SK-MEL-5 (cell line): ENCODE measurements around the genes KCNA2 and CD53.

DNA sequence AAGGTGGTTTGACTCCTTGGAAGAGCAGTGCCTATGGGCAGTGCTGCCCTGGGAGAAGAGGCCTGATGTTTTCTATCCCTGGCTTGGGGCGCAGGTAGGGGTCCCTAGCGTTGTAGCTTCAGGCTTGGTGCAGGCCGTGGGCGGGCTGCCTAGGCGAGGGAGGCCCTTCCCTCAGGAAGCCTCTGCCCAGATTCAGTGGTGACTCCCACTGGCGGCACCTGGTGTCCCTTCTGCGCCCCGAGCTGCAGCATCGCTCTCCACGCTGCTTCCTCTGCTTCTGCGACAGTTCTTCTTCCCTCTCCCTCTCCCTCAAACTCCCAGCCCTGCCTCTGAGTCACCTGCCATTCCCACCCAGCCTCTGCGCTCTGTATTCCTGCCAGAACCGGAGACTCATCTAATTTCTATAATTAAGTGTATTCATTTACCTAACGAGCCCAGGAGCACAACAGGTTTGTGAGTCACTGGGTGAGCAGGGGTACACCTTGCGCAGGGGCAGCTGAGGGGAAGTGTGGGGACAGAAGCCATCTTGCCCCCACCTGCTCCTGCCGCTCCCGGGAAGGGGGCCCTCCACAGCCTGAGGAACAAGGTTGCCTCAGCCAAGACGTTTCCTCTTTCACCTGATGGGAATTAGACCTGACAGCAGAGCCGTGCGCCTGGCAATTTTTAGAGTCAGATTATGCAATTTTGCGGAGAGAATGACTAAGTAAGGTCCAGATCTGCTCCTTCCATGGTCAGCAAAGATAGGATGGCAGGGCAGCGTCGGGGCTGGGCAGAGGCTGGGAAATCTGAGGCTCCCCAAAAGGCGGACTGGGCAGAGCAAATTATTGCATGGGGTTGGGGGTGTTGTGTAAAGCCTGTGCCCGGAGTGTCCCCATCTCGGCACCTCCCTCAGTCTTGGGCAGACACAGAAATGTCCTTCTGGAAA, 19.4 kb downstream of the KCNC4 start:
RAMPAGE:
- cytosol, long total RNA, result no peak
- long total RNA, result no peak
- nucleus, long total RNA, result no peak

DNA sequence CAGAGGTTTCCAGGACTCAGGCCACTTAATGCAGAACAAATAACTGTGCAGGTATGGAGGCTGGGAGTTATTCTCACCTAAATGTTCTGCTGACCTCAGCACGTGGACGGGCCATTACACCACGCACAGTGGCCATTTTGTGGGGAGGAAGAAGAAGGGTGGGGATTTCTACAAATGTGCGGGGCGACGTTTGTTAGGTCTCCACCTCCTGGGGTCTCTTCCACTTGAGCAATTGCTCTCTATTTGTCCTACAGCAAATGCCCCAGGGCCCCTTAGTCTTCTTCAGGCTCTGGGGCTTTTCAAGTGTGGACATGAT, 24.9 kb downstream of the PROK1 start:
RAMPAGE:
- cytosol, long total RNA, result no peak
- long total RNA, result no peak
- nucleus, long total RNA, result no peak

RAMPAGE:
- cytosol, long total RNA, result no peak
- long total RNA, result no peak
- nucleus, long total RNA, result no peak
These were observed at the start of gene KCNA2 for GRCh38 chr1:110605772-110606955. TSS of gene KCNA2 (minus strand) at chr1:110606358.

DNA sequence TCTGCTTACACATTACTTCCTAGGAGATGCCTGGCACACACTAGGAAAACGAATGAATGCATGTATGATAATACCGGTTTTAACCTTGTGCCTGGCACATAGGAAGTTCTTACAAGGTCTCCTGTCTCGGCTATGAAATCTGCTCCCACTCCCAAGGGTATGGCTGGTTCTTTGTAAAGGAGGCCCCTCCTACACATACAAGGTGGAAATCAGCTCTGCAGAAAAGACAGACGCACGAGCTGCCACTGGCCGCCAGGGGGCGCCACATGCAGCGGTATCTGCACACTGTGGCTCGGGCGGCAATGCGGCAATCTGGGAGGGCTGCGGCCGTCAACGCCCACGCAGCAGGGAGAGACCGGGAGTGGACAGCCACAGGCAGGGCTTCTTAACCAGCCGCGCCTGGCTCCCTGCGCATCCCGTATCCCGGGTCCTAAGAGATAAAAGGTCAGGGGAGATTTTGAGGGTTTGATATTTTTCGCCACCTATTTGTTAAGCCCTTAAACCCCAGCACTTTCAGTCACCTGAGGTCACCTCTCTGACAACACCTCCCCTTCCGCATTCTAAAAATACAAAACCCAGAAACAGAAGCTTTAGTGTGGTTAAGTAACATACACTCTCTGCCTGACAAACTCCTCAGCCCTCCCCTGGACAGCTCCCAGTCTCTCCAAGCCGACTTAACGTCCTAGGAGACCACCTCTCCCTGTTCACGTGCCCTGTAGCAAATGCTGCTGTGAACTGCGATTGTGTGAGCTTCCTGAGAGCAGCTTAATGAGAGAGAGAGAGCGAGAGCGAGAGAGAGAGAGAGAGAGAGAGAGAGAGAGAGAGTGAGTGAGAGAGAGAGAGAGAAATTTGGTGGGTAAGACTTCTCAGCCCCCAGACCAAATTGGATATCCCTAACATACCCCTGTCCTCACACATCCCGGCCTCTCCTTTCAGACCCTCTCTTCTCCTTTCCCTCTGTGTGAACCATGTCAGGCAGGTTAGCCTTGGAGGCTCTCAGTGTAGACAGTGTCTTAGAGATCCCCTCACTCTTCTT, 13.4 kb upstream of the KCNA2 start:
RAMPAGE:
- cytosol, long total RNA, result no peak
- long total RNA, result no peak
- nucleus, long total RNA, result no peak

RAMPAGE:
- cytosol, long total RNA, result no peak
- long total RNA, result no peak
- nucleus, long total RNA, result no peak
These were observed 6.2 kb downstream of the KCNA3 start for GRCh38 chr1:110668424-110669007.

DNA sequence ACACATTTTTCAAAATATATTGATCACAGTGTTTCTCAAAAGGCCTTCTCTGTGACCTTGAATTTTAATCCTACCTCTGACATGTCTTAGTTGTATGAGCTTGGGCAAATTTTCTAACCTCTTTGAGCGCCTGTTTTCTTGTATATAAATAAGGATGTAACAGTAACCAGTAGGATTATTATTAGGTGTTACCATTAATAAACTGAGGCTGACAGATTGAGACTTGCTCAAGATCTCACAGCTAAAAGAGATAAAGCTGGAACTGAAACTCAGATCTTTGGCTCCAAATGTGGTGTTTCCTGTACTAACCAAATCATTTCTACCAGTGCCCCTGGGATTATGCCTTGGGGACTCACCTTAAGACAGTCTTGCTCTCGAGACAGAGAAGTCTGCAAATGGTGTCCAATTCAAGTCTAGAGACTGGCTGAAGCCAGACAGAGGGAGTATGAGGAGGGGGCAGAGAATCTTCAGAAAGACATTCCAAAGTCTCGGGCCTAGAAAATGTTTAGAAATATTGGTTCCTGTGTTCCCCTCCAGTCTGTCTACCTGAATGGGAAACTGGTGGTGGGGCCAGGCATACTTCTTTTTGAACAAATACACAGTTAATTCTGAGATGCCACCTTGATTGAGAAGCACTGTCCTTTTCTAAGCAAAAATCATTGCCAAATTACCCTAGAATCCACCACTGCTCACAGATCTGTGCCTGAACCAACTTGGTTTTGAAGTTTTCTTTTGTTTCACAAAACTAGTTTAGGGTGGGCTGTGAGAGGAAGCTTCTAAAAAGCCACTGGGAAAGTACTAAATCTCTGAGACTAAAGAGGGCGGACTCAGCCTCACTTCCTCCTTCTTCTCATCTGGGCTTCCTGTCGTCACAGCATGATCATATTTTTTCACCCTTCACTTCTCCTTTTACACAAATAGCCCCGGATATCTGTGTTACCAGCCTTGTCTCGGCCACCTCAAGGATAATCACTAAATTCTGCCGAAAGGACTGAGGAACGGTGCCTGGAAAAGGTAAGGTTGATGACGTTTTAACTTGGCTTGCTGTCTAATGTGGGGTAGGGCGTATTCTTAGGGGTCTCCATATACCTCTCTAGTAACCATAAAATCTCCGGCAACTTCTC, at the start of gene CD53:
Gene CD53, plus strand, starts transcription at position 914 of the 1,124 bp plus-strand sequence.
RAMPAGE:
- cytosol, long total RNA, result no peak
- long total RNA, result no peak
- nucleus, long total RNA, result no peak

DNA sequence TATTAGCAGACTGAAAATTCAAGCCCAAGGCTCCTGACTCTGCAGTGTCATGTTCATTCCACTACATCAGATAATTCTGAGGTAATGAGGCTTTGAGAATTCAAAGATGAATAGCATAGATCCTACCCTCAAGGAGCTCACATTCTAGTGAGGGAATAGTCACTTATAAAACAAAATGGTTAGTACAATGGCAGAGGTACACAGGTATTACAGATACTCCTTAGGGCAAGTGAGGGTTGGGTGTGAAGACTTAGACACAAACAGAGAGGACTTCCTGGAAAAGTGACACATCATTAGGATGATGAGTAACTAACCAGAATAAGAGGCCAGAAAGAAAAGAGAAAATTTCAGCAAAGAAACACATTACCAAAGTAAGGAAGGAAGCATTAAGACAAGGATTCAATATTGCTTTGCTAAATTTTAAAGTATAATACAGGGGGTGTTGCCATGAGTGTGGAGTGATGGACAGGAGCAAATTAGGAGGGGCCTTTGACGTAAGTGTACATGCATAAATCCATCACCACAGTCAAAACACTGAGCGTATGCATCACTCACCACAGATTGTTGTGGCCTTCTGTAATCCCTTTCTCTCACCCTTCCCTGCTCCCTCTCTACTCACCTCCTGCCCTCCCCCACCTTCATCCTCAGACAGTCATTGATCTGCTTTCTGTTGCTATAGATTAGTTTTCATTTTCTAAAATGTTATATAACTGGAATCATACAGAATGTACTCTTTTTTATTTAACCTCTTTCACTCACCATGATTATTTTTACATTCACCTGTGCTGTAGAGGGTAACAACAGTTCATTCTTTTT, 7.9 kb downstream of the CD53 start:
RAMPAGE:
- cytosol, long total RNA, result no peak
- long total RNA, result no peak
- nucleus, long total RNA, result no peak

GRCh38 chr1:110897383-110898085, 24.6 kb downstream of the CD53 start:
RAMPAGE:
- cytosol, long total RNA, result no peak
- long total RNA, result no peak
- nucleus, long total RNA, result no peak

DNA sequence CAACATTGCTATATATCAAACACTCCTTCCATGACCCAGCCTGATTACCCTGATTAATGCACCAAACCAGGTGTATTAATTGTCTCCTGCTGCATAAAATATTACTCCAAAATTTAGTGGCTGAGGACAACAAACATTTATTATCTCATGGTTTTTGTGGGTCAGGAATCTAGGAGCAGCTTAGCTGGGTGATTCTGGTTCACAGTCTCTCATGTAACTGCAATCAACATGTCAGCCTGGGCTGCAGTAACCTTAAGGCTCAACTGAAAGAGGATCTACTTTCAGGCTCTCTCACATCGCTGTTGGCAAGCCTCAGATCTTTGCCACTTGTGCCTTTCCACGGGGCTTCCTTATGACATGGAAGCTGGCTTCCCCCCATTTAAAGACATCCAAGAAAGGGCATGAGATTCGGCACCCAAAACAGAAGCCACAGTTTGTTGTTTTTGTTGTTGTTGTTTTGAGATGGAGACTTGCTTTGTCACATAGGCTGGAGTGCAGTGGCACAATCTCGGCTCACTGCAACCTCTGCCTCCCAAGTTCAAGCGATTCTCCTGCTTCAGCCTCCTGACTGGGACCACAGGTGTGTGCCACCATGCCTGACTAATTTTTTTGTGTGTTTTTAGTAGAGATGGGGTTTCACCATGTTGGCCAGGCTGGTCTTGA, 27.1 kb downstream of the CD53 start:
RAMPAGE:
- cytosol, long total RNA, result no peak
- long total RNA, result no peak
- nucleus, long total RNA, result no peak

DNA sequence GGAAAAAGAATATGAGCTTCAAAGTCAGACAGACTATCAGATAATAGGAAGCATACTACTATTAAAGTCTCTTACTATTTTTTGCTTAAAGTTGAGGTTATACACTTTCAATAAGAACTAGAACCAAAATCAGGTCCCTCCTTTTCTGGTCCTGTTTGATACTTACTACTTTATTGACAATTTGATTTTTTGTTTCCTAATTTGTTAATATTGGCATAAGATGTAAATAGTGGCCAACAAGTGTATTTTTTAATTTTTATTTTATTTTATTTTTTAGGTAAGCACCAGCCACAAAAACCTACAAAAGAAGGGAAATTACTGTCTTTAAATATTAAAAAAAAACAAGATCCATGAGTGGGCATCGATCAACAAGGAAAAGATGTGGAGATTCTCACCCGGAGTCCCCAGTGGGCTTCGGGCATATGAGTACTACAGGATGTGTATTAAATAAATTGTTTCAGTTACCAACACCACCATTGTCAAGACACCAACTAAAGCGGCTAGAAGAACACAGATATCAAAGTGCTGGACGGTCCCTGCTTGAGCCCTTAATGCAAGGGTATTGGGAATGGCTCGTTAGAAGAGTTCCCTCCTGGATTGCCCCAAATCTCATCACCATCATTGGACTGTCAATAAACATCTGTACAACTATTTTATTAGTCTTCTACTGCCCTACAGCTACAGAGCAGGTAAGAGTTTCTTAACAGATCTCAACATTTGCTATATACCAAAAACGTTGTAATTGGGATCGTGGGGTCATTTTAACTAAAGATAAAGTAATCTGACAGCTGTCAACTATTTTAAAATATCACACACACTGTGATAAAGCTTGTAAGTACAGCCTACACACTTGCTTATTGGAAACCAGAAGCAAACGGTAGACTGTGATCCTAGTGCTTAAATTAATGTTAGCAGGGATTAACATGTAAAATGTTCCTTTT, 7.6 kb downstream of the CEPT1 start:
RAMPAGE:
- cytosol, long total RNA, result no peak
- long total RNA, result no peak
- nucleus, long total RNA, result no peak

DNA sequence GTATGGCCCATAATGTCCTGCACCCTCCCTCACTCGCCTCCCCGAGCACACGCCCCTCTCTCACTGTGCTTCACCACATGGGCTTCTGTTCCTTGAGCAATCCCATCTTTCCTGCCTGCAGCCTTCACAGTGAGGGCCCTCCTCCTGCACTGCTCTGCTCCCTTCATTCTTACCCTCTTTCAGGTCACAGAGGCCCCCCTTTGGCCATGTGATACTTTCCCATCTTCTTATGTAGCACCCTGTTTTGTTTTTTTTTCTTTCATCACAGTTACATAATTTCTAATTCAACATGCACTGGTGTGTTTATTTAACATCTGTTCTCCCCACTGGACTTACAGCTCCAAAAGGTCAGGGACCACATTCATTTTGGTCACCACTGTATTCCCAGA, 5.6 kb downstream of the DENND2D start:
RAMPAGE:
- cytosol, long total RNA, result no peak
- long total RNA, result no peak
- nucleus, long total RNA, result no peak

DNA sequence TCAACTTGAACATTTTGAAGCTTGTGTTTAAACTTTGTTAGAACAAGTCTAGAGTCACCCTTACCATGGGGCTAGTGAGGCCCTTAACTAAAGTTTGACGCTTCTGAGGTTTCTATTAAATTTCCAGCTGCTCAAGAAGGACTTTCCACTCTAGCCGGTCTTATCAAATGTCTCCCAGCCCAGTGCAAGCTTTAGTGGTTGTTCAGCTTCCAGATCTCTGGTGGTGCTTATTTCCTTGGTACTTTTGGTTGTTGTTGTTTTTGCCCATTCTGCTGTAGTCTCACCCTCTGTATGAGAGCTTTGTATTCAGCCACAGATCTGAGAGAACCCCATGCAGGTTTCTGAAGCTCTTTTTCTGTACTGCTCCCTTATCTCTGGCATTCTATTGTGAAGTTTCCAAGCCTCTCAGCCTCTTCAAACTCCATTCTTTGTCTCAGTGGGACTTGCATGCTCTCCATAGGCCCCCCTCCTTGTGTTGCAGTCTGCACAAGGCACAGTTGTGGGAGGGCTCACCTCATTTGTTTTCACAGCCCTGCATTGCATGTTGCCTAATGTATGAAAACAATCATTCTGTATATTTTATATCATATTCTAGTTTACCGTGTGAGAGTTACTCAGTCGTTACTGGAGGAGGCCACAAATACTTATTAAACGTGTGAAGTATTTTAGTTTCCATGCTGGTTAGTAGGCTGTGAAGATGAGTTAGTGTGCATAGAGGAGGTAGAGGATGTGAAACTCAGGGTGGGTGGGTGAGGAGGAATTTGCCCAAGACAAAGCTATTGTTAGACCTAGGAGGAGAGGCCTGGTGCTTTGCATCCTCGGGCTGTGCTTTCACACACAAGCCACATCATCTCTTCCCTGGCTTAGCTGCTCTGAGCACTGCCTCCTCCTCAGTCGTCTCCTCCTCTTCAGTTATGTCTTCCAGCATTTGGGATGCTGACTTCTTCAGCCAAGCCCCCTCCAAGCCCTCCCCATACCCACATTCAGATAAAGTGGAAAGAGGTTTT, 8.0 kb upstream of the CHI3L2 start:
RAMPAGE:
- cytosol, long total RNA, result no peak
- long total RNA, result no peak
- nucleus, long total RNA, result no peak

DNA sequence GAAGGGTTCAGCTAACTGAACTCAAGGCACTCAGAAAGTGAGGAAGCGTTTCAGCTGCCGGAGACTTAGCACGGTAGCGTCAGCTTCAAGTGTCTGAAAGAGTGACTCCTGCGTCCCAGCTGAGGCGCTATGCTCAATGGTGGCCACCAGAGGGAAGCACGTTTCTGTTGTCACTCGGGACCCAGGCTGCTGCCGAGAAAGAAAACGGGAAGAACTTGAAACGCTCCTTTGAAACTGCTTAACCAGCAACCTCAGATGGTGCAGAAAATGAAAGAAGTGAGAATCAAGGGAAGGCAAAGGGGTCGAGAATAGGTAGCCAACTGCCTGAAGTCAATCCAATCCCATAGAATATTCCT, 4.8 kb upstream of the ADORA3 start:
RAMPAGE:
- cytosol, long total RNA, result no peak
- long total RNA, result no peak
- nucleus, long total RNA, result no peak

DNA sequence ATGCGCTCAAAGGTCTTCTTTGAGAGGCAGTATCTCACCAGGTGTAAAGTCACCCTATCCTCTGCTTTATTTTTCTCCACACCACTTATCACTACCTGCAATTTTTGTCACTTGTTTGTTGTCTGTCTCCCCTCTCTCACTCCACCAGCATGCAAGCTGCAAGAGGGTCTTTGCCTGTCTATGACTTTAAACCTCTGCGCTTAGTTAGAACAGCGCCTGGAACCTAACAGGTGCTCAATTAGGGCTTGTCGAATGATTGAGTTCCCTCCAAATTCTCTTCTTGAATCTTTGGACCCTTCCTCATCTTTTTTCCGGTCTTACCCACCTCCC, 375 bp upstream of the RAP1A start:
RAMPAGE:
- cytosol, long total RNA, result no peak
- long total RNA, result no peak
- nucleus, long total RNA, result no peak

GRCh38 chr1:111624377-111624817, 4.8 kb downstream of the RAP1A start:
RAMPAGE:
- cytosol, long total RNA, result no peak
- long total RNA, result no peak
- nucleus, long total RNA, result no peak

RAMPAGE:
- cytosol, long total RNA, result no peak
- long total RNA, result no peak
- nucleus, long total RNA, result no peak
These were observed 45.4 kb downstream of the DDX20 start for GRCh38 chr1:111801012-111801609.

RAMPAGE:
- cytosol, long total RNA, result no peak
- long total RNA, result no peak
- nucleus, long total RNA, result no peak
These were observed 3.1 kb upstream of the KCND3 start for GRCh38 chr1:111992465-111993012.

DNA sequence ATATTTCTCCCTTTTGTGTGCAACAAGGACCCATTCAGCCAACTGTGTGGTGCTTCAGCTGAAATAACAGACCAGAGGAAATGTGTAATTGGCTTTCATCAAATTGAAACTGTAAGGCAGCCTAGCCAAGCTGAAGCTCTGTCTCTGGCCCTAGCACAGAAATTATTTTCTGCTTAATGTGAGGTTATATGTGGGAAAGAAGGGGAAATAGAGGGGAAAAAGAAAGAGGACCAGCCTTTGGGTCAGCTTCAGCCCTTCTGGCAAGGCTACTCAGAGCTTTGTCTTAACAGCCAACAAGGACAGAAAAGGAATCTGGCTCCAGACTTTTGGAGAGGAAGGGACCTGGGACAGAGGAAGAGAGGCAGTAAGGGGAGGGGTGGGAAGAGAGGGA, 7.4 kb upstream of the CTTNBP2NL start:
RAMPAGE:
- cytosol, long total RNA, result no peak
- long total RNA, result no peak
- nucleus, long total RNA, result no peak

DNA sequence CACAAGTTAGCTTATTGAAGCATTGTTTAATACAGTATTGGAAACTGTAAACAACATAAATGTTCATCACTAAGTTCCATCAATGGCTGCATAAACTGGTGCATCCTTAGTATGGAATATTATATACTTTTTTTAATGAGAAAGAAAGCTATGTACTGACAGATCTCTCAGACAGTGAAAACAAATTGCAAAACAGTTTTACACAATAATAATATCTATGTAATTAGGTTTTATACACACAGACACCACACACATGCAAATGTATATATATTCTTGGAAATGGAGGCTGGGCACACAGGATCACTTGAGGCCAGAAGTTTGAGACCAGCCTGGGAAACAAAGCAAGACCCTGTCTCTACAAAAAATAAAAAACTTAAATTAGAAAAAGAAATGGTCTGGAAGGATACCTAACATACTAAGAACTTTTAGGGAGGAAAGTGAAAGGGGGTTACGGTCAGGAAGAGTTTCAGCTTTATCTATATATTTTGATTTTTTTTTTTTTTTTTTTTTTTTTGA, 35.6 kb downstream of the CTTNBP2NL start:
RAMPAGE:
- cytosol, long total RNA, result no peak
- long total RNA, result no peak
- nucleus, long total RNA, result no peak

DNA sequence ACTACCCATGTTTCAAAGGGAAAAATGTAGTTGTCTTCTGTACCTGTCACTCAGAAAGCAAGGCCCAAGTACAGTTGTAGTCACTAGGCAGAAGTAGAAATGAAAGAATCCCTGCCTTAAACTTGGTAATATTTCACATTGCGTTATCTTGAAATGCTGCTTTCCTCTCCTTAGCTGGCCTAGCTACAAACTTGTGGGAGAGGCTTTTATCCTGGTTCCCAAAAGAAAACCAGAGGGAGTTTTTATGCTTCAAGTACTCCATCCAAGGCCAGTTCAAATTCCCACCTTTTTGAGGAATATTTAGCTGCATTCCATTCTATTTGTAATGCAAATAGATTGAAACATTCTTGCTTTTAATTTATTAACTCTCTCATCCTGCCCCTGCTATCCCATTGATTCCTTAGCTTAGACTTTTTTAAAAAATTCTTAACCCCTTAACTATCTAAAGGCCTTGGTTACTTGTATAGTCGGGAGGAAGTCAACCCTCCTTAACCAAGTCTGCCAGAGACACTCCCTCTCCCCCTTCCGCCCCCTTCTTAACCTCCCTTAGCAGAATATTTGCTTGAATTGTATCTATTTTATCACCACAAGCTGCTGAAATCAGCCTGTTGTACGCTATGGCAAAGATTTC, 2.5 kb upstream of the MOV10 start:
RAMPAGE:
- cytosol, long total RNA, result no peak
- long total RNA, result no peak
- nucleus, long total RNA, result no peak